ENCODE results near the genes TLE1, RASEF and KIF27.

DNA sequence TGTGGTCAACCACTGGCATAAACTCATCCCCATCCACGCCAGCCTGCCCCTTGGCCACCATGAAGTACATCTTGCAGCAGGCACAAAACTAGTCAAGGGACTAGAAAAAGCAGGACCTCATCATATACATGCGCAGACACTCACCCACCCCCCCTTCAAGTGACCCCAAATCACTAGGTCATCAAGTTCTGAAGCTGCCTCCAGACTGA is 96.9 kb downstream of the GNA14 start:
CAGE:
- cytosol, long polyA minus RNA = no peak
- cytosol, long polyA plus RNA = no peak
- long polyA plus RNA = no peak
- nucleus, long polyA minus RNA = no peak
- nucleus, long polyA plus RNA = no peak

GRCh38 chr9:77908333-77908869 is 123.2 kb downstream of the GNAQ start:
CAGE:
- cytosol, long polyA minus RNA = no peak
- cytosol, long polyA plus RNA = no peak
- long polyA plus RNA = no peak
- nucleus, long polyA minus RNA = no peak
- nucleus, long polyA plus RNA = no peak

CAGE:
- cytosol, long polyA minus RNA = no peak
- cytosol, long polyA plus RNA = no peak
- long polyA plus RNA = no peak
- nucleus, long polyA minus RNA = no peak
- nucleus, long polyA plus RNA = no peak
Measured at GRCh38 chr9:77921880-77922343, 109.7 kb downstream of the GNAQ start.

DNA sequence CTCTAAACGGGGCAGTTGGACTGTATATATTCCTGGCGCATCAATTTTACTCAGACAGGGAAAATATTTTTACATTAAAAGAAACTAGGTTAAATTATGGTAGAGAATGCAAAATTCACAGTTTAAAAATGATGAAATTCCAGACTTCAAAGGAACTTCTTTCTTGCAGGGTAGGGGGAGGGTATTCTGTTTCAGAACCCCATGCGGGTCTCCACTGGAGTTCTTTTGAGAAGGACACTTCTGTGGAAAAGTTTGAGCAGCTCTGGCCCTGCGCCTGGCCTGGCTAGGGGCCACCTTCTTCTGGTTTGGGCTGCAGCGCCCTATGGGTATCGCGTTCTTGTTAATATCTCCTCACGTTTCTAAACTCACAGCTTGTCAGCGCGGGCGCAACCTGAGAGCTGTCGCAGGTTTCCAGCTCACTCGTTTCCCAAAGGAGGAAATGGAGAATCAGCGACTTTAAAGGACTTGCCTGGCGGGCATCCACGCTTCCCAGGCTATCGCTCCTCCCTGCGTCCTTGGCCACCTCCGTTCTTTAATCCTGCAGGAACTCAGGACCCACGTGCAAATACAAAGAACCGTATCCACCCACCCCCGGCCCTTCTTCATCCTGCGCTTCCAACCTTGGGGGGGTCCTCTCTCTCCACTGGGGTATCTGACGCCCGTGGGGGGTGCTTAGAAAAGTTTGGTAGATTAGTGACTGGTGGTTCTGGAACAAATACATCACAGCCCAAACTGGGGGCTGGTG is 788 bp upstream of the PSAT1 start:
CAGE:
- cytosol, long polyA minus RNA = no peak
- cytosol, long polyA plus RNA = no peak
- long polyA plus RNA = no peak
- nucleus, long polyA minus RNA = no peak
- nucleus, long polyA plus RNA = no peak

DNA sequence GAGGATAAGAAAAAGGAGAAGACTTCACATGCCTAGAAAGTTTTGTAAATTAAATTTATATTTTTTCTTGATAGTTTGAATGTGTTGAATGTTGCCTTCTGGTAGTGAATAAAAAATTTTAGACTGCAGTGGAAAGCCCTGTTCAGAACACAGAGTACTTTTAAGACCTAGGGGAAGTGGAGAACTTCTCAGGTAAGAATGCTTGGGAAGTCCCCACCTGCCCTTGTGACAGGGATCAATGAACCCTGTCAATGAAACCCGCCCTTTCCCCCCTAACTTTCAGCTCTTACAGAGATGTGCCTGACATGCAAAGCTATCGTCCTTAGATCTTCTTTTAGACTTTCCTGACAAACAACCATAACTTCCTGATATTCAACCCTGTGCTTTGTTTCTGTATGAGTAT is 562.7 kb downstream of the TLE4 start:
CAGE:
- cytosol, long polyA minus RNA = no peak
- cytosol, long polyA plus RNA = no peak
- long polyA plus RNA = no peak
- nucleus, long polyA minus RNA = no peak
- nucleus, long polyA plus RNA = no peak

DNA sequence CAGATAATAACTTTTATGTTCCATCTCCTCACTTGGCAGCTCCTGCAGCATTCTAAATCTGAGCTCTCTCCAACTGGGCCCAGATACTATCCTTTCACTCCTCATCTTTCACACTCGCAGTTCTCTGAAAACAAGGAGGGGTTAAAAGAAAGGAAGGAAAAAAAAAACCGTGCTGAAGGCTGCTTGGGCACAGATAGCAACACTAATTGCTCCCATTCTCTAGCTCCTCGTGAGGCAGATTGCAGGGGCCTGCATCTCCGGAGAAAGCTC is 24.0 kb downstream of the TLE1 start:
CAGE:
- cytosol, long polyA minus RNA = no peak
- cytosol, long polyA plus RNA = no peak
- long polyA plus RNA = no peak
- nucleus, long polyA minus RNA = no peak
- nucleus, long polyA plus RNA = no peak

DNA sequence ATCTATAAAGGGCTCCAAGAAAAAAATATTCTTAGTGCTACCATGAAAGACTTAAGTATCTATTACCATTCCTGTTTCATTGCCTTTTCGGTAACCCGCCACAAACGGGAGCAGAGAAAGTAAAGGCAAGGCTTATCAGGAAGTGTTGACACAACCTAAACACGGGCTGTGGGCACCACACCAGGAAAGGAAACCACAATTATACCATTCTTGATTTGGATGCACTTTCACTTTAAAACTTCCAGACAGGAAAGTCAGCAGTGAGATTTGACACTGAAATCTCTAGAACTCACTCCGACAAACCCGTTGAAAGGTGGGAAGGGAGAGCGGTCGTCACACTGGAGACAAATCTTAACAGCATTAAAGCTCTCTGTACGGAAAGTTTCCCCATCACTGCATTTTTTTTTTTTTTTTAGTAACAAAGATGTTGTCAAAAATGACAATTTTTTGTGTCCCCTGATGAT is 6.5 kb downstream of the TLE1 start:
CAGE:
- cytosol, long polyA minus RNA = no peak
- cytosol, long polyA plus RNA = no peak
- long polyA plus RNA = no peak
- nucleus, long polyA minus RNA = no peak
- nucleus, long polyA plus RNA = no peak

CAGE:
- cytosol, long polyA minus RNA = start-site peak on the minus strand at chr9:81689542-81689616, 24 reads
- cytosol, long polyA plus RNA = no peak
- long polyA plus RNA = no peak
- nucleus, long polyA minus RNA = start-site peak on the minus strand at chr9:81689544-81689577, 125 reads
- nucleus, long polyA plus RNA = no peak
Measured at GRCh38 chr9:81688782-81689687, at the start of gene TLE1. Gene TLE1, minus strand, starts transcription at chr9:81689547.

DNA sequence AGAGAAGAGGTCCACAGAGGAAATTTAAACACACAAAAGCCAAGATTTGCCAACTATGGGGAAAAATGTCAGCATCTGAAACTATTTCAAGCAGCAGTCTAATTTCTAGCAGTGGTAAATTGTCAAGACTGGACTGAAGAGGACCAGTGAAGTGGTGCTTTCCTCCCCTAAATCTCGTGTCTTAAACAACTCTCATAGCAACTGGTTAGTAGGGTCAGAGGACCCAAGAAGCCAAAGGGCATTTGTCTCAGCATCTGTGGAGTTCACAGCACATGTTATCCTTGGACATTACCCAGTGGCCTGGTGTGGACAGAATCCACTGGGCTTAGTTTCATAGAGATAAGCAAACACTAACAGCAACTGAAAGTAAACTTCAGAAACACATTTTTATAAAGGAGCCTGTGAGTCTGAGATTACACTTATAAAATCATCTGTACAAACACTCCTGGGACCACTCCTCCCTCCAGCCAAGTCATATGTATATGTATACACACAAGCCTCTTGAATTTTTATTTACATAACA is 458.0 kb downstream of the RASEF start:
CAGE:
- cytosol, long polyA minus RNA = no peak
- cytosol, long polyA plus RNA = no peak
- long polyA plus RNA = no peak
- nucleus, long polyA minus RNA = no peak
- nucleus, long polyA plus RNA = no peak

DNA sequence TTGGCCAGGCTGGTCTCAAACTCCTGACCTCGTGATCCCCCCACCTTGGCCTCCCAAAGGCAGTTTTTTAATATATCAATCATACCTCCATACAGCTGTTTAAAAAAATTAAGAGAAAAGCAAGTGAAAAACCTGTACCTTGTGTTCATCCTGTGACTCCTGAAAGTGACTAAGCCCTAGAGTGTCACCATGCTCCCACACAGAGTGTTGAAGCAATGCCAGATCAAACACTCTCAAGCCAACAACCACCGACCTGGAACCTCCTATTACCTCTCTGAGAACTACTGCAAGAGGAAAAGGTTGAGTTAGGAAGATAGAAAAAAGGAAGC is 123.5 kb downstream of the RASEF start:
CAGE:
- cytosol, long polyA minus RNA = no peak
- cytosol, long polyA plus RNA = no peak
- long polyA plus RNA = no peak
- nucleus, long polyA minus RNA = no peak
- nucleus, long polyA plus RNA = no peak

DNA sequence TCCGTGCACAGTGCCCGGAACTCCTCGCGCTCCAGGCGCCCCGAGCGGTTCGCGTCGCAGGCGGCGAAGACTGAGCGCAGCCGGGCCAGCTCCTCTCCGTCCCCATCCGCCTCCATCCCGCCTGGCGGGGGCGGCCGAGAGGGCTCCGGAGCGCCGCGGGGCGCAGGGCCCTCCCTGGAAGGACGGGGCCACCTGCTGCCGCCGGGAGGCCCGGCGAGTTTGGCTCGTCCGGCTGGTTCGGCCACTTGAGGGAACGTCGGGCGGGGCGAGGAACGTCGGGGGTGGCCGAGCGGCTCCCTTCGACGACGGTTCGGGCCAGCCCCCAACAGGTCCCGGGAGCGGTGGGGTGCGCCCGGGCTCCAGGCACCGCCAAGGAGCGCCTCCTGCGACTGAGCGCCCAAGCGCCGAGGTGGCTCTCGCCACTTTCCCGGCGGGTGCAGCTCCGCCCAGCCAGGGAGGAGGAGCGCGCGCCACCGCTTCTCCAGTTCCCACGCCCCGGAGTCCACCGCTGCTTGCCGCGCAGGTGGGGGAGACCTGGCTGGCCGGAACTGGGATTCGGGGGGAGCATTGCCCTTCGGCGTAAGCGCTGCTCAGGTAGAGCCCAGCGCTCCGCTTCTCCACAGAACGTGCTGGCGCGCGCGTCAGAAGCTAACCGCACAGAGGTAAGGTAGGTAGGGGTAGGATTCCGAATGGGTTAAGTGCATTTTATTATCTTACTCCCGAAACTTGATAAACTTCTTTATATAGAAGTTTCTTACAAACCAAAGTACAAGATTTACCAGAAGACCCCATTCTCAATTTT is at the start of gene RASEF:
TSS of gene RASEF (minus strand) at position 391 of the 802 bp plus-strand sequence.
CAGE:
- cytosol, long polyA minus RNA = no peak
- cytosol, long polyA plus RNA = no peak
- long polyA plus RNA = no peak
- nucleus, long polyA minus RNA = no peak
- nucleus, long polyA plus RNA = no peak

CAGE:
- cytosol, long polyA minus RNA = no peak
- cytosol, long polyA plus RNA = no peak
- long polyA plus RNA = no peak
- nucleus, long polyA minus RNA = no peak
- nucleus, long polyA plus RNA = no peak
Measured at GRCh38 chr9:83472127-83472762, 66.0 kb downstream of the FRMD3 start.

GRCh38 chr9:83572421-83573006 is 34.3 kb upstream of the FRMD3 start:
CAGE:
- cytosol, long polyA minus RNA = no peak
- cytosol, long polyA plus RNA = no peak
- long polyA plus RNA = no peak
- nucleus, long polyA minus RNA = no peak
- nucleus, long polyA plus RNA = no peak

DNA sequence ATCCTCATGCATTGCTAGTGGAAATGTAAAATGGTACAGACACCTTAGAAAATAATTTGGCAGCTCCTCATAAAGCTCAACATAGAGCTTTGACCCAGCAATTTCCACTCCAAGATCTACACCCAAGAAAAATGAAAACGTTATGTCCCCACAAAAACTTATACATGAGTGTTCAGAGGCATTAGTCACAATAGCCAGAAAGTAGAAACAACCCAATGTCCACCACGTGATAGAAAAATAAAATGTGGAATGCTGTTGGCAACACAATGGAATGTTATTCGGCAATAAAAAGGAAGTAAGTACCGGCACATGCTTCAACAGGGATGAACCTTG is 6.1 kb downstream of the UBQLN1 start:
CAGE:
- cytosol, long polyA minus RNA = no peak
- cytosol, long polyA plus RNA = no peak
- long polyA plus RNA = no peak
- nucleus, long polyA minus RNA = no peak
- nucleus, long polyA plus RNA = no peak

CAGE:
- cytosol, long polyA minus RNA = no peak
- cytosol, long polyA plus RNA = no peak
- long polyA plus RNA = no peak
- nucleus, long polyA minus RNA = no peak
- nucleus, long polyA plus RNA = no peak
Measured at GRCh38 chr9:83883688-83884289, 37.4 kb downstream of the KIF27 start.

GRCh38 chr9:83920908-83921750 is at the start of gene KIF27:
Gene KIF27, minus strand, starts transcription at chr9:83921432.
CAGE:
- cytosol, long polyA minus RNA = no peak
- cytosol, long polyA plus RNA = no peak
- long polyA plus RNA = no peak
- nucleus, long polyA minus RNA = no peak
- nucleus, long polyA plus RNA = no peak

DNA sequence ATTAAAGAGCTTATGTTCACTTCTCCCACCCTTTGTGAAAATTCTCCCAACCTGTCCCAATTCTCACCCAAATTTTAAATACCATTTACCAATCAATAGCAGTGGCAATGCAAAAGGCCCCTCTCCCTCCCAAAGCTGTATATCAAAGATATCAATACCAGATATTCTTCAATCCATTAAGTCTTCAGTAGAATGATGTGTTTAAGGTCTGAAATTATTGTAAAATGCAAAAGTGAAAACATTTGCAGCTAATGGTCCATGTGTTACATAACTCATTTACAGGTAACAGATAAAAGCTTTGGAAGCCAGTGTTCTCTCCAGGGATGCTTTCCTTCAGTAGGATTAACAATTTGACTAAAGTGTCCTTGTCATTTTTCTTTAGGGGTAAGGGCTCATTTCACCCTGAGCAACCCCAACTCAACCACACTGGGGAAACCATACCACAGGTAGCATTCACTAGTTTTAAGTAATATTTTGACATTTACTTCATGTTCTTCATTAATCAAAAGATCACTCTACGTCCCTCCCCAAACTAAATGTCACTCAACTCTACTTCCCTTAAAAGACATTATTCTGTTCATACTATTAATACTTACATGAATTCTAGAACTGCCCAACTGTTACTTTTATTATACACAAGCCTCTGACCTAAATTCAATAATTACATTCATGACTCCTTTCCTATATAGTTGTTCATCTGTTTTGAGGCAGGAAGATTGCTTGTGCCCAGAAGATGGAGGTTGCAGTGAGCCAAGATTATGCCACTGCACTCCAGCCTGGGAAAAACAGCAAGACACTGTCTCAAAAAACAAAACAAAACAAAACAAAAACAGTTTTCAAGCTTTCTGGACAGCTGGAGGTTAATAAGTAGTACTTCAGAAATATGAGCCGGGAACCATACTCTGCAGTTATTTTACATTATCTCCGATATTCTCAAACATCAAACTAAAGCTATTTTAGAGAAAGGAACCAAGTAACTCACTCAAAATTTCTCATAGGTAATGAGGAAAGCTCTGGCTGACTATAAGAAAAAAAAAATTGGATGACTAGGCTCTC is 10.7 kb upstream of the C9orf64 start:
CAGE:
- cytosol, long polyA minus RNA = no peak
- cytosol, long polyA plus RNA = no peak
- long polyA plus RNA = no peak
- nucleus, long polyA minus RNA = no peak
- nucleus, long polyA plus RNA = no peak

DNA sequence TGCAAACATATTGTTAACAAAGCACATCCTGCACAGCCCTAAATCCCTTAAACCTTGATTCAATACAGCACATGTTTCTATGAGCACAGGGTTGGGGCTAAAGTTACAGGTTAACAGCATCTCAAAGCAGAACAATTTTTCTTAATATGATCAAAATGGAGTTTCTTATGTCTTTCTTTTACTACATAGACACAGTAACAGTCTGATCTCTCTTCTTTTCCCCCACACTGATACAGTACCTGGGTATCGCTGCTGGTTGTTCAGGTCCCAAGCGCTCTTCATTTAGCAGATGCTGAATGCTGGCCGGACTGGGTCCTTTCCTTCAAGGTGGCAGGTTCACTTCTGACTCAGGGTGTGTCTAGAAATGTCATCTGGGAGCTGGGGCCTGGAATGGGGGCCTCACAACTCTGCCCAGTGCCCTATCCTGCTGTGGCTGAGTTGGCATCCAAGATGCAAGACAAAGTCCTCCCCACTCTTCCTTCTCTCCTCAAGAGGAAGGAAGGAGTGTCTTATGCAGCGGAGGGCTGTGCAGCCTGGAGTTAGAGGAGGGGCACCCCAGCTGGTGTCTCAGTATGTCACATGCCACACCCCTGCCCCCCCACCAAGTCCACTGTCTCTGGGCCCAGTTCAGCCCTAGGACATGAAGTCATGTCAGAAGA is 27.8 kb upstream of the SLC28A3 start:
CAGE:
- cytosol, long polyA minus RNA = no peak
- cytosol, long polyA plus RNA = no peak
- long polyA plus RNA = no peak
- nucleus, long polyA minus RNA = no peak
- nucleus, long polyA plus RNA = no peak

DNA sequence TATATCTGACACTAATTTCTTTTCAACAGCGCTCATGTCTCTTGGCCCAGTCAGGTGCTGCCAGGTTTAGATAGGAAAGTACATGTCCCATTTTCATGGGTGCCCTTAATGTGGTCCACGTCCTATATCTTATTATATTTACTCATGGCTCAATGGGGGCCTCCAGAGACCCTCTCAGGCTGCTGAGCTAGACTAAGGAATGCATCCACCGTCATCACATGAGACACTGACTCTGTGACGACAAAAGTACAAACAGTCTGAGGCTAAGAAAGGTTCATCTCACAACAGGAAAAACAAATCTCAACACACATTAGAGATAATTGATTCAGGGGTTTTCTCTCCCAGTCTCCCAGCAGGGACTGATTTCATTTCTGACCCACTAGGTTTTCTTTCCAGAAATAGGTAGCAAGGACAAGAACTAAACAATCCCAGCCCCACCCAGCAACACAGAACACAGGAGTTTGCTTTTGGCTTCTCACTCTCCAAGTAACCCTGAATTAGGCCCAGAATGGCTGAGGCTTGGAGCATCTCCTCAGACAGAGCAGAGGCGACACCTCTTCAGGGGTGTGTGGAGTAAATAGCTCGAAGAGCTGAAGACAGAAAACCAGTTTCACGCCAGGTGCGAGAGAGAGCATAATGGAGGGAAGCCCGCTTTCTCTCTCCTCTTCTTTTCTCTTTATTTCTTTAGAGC is 144.4 kb downstream of the NTRK2 start:
CAGE:
- cytosol, long polyA minus RNA = no peak
- cytosol, long polyA plus RNA = no peak
- long polyA plus RNA = no peak
- nucleus, long polyA minus RNA = no peak
- nucleus, long polyA plus RNA = no peak

DNA sequence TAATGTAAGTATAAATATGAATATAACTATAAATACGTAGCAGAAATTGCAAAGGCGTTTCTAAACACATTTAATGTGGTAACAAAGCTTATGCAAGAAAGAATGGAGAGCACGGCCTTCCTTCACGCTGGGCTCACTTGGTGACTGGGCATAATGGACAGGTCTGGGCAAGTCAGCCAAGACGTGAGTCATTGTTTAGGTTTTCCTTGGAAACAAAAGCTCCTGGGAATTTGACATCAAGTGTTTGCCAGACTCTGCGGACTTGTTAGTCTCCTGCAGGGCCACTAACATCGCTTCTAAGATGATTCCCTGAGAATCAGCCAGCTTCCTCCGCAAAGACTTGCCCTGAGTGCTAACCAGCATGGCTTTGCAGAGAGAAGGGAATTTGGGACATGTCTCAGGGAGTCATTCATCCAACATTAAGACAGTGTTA is 182.4 kb downstream of the NTRK2 start:
CAGE:
- cytosol, long polyA minus RNA = no peak
- cytosol, long polyA plus RNA = no peak
- long polyA plus RNA = no peak
- nucleus, long polyA minus RNA = no peak
- nucleus, long polyA plus RNA = no peak